Occipital lobe (tissue), 2 donors: ENCODE results near the genes HOXA2 and HOXA11.

DNA sequence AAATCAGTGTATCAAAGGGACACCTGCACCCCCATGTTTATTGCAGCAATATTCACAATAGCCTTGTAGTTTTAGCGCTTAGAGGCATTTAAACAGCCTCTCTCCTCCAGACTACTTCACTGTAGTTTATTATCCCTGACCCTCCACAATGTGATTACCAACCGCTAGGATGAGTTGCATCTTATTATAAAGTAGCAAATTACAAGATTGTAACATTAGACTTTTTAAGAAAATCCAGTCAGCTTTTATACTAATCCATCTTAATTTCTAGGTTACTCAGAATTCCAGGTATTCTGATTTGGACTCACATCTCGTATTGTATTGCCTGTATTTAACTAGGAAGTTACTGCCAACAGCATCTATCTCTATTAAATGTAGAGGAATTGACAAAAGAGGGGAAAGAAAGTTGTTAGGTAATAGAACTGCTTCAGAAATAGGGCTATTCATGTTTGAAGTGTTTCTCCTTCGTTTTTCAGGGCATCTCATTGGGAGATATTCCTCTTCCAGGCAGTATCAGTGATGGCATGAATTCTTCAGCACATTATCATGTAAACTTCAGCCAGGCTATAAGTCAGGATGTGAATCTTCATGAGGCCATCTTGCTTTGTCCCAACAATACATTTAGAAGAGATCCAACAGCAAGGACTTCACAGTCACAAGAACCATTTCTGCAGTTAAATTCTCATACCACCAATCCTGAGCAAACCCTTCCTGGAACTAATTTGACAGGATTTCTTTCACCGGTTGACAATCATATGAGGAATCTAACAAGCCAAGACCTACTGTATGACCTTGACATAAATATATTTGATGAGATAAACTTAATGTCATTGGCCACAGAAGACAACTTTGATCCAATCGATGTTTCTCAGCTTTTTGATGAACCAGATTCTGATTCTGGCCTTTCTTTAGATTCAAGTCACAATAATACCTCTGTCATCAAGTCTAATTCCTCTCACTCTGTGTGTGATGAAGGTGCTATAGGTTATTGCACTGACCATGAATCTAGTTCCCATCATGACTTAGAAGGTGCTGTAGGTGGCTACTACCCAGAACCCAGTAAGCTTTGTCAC is 16.2 kb downstream of the HNRNPA2B1 start:
- RAMPAGE, long total RNA = no peak

- RAMPAGE, long total RNA = no peak
Observed at GRCh38 chr7:26201846-26202633, 495 bp downstream of the CBX3 start.

DNA sequence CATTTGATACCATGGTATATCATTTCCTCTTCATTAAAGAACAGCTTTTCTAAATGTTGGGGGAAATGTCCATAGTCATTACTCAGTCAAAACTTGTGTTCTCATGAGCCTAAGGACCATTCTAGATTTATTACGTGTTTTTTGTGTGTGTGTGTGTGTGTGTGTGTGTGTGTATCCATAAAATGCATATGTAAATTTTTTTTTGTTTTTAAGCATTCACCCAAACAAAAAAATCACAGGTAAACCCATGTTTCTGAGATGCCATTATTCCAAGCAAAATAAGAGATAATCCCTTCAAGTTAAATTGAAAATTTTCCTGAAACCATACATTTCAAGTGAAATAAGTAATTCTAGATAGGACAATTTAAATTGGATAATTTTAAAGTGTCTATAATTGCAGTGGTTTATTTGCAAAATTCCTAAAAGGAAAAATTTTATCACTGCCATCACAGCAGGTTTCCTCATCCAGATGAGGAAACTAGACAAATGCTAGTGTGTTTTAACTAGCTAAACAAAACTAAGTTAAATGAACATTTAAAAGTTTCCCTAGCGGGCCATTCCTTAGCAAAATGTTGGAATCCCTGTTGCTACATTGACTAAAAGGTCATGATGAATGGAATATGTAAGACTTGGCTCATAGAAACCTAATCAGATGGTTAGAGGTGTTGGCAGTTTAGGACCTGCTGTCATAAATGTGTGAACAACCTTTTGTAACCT is 11.1 kb downstream of the CBX3 start:
- RAMPAGE, long total RNA = no peak

GRCh38 chr7:26451910-26452320 is 160.3 kb downstream of the SNX10 start:
- RAMPAGE, long total RNA = no peak

DNA sequence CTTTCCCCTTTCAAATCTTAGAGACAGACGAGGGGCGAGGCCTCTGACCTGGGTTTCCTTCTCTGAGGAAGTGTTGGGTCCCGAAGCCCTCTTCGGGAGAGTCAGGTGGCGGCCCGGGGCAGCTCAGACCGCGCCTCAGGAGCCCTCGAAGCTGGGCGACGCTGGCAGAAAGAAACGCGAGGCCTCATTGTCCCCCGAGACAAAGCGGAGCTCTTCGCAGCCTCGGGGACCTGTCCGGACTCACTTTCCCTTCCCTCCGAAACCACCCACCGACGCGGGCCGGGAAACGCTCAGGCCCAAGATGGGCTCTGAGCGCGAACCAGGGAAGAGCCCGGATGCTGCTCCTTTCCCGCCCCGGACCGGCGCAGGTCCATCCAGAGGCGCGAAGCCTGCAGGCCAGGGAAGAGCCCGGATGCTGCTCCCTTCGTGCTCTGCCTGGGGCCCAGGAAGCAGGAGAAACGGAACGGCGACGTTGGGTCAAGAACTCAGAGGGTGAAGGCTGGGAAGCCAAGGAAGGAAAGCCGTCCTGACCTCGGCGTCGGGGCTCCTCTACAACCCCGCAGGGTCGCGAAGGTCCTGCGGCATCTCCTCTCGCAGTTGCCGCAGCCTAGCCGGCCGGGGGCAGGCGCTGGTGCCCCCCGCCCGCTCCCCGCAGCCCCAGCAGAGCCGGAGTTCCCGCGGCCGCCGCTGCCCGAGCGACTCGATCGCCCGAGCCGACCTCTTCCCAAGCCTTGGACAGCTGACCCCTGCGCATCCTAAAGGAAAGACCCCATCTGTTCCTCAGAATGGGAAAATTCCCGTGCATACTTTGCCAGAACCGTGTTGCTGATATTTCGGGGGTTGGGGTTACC is 7.8 kb downstream of the HOXA1 start:
- RAMPAGE, long total RNA = no peak

- RAMPAGE, long total RNA = no peak
Observed at GRCh38 chr7:27096792-27097891, 1.3 kb upstream of the HOXA1 start.

GRCh38 chr7:27102576-27103301 is at the start of gene HOXA2:
Gene HOXA2, minus strand, starts transcription at chr7:27102683.
- RAMPAGE, long total RNA = no peak

DNA sequence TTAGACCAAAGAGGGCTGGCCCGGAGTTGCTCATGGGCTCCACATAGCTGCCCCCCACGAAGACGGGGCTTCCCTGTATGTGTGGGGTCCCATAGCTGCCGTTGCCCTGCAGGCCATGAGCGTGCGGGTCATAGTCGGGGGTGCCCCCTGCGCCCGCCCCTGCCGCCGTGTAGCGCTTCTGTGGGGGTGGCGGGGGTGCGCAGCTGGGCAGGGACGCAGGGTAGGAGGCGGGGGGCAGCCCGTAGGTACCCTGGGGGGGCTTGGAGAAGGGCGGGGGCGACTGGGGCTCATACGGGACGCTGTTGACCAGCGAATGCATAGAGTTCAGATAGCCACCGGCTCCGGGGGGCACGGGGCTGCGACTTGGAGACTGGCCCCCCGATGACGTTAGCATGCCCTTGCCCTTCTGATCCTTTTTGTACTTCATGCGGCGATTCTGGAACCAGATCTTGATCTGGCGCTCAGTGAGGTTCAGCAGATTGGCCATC is 5.7 kb upstream of the HOXA2 start:
- RAMPAGE, long total RNA = no peak

DNA sequence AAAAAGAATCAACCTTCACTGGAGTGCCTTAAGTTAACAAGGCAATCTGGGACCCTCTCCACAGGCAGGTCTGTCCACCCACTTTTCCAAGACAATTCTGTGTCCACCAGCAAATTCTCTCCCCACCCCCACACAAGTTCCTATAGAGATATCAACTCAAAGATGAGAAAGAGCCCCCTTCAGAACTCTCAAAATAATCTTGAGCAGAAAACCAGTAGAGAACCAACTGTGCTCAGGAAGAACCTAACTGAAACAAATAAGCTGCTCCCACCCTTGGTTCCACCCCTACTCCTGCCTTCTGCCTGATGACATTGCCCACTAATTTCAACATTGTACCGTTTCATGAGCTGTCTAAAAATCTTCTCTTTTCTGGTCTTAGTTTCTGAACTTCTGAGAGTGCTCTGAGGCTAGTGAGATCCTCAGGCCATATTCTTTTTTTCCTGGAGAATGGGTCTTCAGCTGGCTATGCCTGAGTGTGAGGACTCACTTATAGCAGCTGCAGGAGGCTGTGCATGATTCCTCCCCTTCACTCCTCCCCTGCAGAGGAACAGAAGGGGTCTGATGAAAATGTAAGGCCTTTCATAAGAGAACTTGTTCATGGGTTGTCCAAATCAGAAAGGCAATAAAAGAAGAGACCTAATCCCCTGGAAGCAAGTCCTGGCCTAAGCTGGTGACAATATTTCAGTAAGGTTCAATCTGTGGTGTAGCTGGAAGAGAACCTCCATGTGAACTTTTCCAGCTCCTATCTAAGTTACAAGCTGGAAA is 11.2 kb downstream of the HOXA4 start:
- RAMPAGE, long total RNA = no peak

GRCh38 chr7:27122452-27123468 is 7.8 kb downstream of the HOXA4 start:
- RAMPAGE, long total RNA = no peak

GRCh38 chr7:27129833-27130544 is 568 bp downstream of the HOXA4 start:
- RAMPAGE, long total RNA = no peak

GRCh38 chr7:27158517-27159034 is 2.1 kb upstream of the HOXA7 start:
- RAMPAGE, long total RNA = no peak

- RAMPAGE, long total RNA = no peak
Observed at GRCh38 chr7:27169396-27170231, 4.3 kb upstream of the HOXA9 start.

DNA sequence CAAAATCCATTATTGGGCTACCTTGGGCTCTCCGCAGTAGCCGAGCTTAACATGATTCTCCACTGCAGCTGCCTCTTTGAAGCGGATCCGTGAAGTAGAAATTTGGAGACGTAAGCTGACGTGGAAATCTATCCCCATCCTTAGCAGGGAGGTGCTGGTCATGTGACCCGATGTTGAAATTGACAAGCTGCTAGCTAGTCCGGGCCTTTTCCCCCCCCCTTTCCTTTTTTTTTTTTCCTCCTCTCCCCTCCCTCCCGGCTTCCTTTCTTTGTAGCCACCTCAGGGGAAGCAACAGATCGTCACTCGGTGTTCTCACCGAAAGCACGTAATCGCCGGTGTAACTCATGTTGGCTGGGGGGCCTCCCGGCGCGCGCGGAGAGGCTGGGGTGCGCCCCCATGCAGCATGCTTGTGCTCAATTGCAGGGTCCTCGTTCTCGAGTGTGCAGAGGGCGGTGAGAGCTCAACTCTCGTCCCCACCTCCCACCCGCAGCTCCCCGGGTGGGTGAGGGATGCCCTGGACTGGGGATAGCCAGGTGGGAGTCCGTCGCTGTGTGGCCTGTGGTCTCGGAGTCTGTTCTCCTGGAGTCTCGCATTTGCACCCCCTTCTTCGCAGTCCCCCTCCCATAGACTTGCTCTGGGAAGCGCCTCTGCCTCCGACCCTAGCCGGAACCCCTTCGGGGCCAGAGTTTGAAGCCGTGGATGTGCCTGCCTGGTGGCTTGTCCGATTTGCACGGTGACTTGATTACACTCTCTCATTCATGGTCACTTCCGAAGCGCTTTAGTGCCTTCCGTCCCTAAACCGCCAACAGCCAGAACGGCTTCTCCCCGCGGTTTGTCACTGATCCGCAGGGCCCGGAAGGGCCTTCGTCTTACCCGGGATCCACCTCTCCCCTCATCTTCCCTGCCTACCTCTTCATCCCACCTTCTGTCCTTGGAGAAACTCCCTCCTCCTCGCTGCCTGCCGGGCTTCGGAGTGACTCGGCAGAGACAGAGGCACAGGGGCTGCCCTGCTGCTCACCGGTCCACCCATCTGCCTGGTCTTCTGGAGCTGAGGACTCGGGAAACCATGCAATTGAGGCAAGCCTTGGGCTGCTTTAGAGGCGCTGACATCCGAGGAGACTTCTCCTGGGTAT is at the start of gene HOXA11:
HOXA11 (minus strand) TSS at position 98 of the 1,133 bp plus-strand sequence.
- RAMPAGE, long total RNA = no peak

DNA sequence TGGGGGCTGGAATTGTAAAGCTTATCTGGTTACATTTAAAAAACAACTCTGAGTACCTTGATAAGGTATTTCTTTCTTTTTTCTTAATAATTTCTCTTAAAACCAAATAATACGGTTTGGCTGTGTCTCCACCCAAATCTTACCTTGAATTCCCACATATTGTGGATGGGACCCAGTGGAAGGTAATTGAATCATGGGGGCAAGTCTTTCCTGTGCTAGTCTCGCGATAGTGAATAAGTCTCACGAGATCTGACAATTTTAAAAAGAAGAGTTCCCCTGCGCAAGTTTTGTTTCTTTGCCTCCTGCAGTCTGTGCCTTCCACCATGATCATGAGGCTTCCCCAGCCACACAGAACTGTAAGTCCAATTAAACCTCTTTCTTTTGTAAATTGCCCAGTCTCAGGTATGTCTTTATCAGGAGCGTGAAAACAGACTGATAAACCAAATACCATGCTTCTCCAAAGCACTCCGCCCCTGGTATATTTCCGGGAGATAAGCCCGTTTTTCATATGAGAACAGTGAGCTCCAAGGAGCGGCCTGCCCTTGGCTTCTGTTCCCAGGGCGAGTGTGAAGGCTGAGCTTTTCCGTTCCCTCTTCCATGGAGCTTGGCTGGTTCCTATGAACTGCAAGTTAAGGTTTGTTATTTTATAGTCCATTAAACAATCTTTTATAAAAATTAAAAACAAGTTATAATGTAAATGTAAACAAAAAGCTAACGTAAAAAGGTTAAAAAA is 118.9 kb downstream of the EVX1 start:
- RAMPAGE, long total RNA = no peak

DNA sequence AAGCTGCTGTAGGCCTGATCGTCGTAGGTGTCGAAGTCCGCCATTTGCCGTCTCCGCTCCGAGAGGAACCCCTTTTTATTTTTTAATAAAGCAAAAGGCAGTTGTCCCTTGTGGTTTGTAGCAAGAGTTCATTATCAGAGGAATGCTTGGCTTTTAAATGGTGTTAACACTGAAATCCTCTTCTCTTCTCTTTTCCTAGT is 204.0 kb downstream of the HIBADH start:
- RAMPAGE, long total RNA = start-site peak on the minus strand centred at position 61 of the sequence, 24 bp wide, 21 and 27 reads in 2 replicates

- RAMPAGE, long total RNA = no peak
Observed at GRCh38 chr7:28102850-28103565, 77.6 kb downstream of the JAZF1 start.

GRCh38 chr7:28170367-28171001 is 10.1 kb downstream of the JAZF1 start:
- RAMPAGE, long total RNA = no peak

GRCh38 chr7:28239924-28240280 is 59.3 kb upstream of the JAZF1 start:
- RAMPAGE, long total RNA = no peak

DNA sequence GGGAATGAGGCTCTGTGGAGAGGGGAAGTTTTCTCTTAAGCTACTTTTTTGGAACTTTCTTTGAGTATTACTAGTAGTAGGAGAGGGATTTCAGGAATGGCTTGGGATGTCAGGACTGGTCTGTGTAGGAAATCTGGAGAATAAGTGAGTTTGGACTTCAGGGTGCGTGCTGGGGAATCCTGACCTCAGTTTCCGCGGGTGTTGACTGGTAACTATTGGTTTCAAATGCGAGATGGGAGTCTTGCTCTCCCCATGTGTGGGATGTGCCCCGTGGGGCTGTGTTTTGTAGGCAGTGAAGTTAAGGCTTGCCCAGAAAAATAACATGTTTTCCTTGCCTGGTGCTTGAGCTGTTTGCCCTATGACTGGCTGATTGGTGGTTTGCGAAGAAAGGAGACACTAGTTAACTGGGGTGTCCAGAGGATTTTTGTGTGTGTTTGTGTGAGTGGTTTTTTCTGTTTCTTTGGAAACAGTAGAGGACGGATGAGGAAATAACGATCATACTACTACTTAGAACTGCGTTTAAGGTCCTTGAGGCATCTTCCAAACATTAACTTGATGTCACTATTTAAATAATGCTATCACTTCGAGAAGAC is 61.9 kb downstream of the CREB5 start:
- RAMPAGE, long total RNA = no peak